Mucosa of descending colon (tissue), 1 donor: ENCODE measurements around the gene TLCD2.

DNA sequence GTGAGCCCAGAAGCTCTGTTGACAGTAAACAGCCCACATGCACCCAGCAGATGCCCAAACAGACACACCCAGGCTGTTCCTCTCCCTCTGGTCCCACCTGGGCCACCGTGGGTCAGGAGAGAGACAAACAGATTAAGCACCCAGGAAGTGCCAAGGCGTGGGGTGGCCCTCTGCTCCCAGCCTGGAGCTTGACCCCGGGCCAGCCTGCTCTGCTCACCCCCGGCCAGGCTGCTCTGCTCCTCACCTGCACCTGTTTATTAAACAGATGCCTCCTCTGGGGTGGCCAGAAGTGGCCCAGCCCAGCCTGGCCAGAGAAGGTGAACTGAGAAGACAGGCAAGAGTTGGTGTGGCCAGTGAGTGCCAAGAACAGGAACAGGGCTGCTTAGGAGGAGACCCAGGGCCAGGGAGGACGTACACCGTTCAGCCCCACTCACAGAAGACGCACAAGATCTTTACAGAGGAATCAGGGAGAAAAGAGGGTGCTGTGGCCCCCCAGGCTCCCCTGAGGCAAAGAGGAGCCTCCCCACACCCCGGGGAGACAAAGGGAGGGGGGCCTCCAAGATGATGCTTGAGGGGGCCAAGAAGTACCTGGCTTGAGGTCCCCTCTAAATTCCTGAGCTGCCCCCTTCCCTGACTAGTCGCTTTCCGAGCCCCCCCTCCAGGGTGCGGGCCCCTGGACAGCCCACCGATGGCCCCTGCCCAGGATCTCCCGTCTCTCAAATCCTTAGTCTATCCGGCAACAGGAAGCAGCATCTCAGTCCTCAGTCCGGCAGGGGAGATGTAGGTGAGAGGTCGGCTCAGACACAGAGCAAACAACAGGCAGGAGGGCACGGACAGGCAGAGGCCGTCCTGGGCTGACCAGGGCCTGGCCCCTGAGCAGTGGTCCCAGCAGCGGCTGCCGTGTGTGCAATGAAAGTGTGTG, 7.7 kb downstream of the SLC43A2 start:
- PRO-cap = no peak

DNA sequence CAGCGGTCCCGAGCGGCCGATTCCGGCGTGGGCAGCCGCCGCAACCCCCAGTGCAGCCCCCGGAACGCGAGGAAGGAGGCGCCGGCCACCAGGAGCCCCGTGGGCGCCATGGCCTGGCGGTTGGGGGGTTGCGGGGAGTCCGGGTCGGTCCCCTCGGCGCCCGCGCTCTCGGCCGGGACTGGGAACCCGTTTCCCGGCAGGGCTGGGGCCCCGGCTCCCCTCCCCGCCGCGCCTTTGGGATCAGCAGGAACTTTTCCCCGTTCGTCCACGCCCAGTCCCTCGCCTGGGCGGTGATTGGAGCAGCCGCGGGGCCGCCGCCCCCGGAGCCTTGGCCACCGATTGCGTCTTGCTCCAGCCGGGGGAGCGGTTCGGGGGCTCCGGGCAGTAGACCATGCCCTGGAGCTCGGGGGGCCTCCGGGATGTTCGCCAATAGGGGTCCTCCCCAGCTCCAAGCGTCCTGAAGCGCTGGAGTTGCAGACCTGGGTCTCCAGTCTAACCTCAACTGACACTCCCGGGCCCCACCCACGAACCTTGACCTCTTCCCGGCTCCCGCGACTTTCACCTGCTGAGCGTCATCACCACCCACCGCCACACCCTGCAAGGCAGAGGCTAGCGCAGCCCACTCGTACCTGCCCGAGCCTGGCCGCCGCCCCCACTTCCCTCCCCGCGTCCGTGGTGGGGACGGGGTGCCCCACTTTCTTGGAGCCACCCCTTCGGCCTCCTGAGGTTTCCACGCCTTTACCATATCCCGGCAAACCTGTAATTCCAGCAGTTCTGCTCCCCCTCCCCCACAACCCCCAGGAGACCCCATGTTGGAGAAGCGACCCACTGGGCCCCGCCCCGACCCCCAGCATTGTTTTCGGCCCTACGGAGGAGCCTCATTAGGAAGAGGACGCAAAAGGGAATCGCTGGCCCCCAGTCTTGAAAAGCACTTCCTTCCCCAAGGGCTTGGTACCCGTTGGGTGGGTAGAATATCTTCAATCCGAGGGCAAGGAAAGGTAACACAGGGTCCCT, at the start of gene TLCD2:
TLCD2 (minus strand) TSS at position 245 of the 1,014 bp plus-strand sequence.
- PRO-cap = bidirectional peak, plus-strand start at position 626 of the sequence, minus-strand start at position 504 of the sequence

GRCh38 chr17:1712561-1713095, 2.5 kb upstream of the TLCD2 start:
- PRO-cap = no peak

GRCh38 chr17:1753902-1754650, 7.8 kb upstream of the SERPINF1 start:
- PRO-cap = no peak

- PRO-cap = bidirectional peak, plus-strand start at chr17:1762820, minus-strand start at chr17:1762586
These were observed 620 bp downstream of the SERPINF1 start for GRCh38 chr17:1762441-1762919.

- PRO-cap = no peak
These were observed 5.0 kb downstream of the SERPINF1 start for GRCh38 chr17:1766829-1767227.

DNA sequence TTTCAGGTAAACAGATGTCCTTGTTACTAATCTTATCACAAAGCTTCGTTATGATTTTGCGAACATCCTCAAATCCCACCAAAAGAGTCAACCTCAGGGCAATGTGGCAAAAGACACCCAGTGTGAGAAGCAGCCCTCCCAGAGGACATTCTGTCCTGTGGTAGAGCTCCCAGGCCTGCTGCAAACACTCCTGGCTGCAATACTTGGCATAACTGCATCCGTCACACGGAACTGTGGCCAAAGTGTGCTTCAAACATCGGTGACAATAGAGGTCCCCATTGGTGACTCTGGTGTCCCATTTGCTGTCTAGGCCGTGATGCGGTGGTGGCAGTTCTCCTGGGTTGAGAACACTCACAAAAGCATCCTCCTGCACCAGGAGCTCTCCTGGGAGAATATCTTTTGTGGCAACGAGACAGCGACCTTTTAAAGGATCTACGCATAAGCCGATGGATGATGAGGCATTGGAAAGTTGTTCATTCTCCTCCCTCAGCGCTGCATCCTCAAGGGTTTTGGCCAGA, 29.4 kb downstream of the SMYD4 start:
- PRO-cap = no peak

- PRO-cap = no peak
These were observed 77.6 kb downstream of the RTN4RL1 start for GRCh38 chr17:1947353-1948166.

DNA sequence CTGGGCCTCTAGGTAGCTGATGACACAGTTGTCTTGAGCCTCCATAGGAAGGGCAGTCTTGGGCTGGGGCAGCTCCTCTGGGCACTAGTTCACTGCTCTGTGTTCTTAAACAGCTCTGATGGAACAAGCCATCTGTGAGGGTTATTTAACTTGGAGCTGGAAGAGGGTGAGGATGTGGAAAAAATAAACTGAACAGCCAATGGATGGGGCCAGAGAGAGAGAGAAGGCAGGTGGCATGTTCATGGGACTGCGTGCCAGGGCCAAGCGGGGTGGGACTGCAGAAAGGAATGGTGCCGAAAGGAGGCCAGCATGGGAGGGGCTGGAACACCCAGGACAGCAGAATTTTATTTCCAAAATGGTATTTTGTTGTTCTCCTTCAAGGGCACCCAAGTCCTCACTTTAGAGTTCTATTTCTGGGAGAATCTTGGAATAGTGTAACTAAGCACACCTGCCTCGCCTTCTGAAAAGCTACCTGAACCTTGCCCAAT, 52.7 kb downstream of the HIC1 start:
- PRO-cap = no peak

- PRO-cap = no peak
These were observed 72.9 kb downstream of the HIC1 start for GRCh38 chr17:2127635-2128282.

GRCh38 chr17:2188654-2189134, 114.9 kb downstream of the SMG6 start:
- PRO-cap = no peak

DNA sequence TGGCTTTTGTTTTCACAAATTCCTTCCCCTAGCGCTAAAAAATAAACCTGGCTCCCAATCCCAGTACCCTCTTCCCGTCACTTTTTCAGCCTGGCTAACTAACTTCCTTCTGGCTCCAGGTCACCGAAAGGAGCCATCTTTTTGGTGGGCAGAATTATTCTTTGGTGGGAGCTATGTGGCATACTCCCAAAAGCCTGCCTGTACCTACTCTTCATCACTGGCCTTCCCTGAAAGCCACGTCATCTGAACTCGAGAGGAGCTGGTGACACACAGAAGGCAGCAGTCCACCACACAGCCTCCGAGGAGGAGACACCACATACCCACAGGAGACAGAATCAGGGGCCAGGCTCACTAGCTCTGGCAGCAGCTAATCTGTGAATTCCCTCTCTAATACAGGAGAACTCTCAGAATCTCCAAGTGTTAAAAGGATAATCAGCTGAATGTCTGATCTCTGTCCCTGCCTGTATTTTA, 114.4 kb downstream of the SMG6 start:
- PRO-cap = no peak

- PRO-cap = no peak
These were observed 3.5 kb downstream of the SMG6 start for GRCh38 chr17:2299608-2300931.

- PRO-cap = no peak
These were observed 1.7 kb downstream of the TSR1 start for GRCh38 chr17:2334252-2335214.

- PRO-cap = no peak
These were observed 777 bp downstream of the TSR1 start for GRCh38 chr17:2335564-2335796.

DNA sequence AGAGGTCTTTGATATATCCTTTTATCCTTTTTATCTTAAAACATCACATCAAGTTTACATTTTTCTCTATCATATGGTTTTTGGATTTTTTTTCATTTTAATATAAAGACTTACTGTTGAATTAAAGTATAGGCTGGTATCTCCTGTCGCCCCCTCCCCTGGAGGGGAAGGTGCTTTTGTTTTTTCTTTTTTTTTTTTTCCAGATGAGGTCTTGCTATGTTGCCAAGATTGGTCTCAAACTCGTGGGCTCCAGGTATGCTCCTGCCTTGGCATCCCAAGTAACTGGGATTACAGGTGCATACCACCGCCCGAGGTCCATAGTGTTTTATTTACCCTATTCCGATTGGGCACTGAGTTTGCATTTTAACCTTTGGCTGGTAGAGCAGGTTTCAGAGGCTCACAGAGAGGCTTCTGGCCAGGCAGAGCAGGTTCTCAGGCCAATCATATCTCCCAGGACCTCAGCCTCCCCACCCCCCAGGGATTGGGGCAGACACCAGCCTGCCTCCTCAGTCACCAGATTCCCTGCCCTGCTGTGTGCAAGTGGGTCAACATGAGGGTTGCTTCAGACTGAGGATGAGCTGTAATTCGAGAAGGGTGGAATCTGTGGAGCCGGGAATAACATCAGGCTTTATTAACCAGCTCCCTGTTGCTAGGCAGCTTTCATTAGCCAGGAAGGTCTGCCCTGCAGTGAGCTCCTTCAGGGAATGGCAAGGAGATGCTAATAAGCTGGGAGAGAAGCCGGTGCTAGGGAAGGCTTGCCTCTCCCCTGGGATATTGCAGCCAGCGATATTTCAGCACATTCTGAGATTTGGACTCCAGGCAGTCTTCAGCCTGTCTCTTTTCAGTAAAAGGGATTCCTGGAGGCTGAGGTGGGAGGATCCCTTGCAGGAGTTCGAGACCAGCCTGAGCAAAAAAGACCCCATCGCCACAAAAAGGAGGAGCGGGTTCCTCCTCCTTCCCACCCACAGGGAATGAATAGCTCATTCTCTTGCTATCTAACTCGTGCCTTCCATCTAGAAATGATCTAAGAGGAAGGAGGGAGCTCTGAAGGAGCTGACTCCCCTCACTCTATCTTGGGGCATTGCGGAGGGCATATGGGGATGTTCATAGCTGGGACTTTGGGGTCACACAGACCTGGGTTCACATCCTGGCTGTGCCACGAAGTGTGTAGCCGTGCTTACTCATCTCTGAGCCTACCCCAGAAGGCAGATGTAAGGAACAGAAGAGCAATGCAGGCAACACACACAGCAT, 10.6 kb downstream of the SGSM2 start:
- PRO-cap = no peak

DNA sequence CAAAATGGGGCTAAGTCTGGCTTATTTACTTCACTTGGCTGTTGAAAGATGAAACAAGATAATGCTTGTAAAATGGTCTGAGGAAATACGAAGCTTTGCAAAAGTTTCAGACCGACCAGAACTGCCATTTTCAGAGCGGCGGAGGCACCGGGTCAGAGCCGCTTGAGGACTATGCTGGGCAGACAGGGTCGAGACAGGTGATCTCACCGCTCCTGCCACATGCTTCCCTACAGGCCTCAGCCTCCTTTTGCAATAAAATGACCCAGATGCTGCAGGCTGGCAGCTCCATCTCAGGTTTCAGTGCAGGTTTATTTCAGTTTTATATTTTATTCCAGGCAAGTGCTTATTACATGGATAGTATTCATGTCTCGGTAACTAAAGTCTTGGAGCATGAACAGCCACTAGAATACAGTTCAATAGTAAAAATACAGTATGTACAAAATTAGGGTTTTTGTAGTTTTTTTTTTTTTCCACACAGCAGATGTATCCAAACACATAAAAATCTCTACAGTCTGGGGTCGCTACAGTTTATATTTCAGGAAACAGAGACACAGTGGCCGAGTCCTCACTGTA, 17.0 kb downstream of the MNT start:
- PRO-cap = no peak

DNA sequence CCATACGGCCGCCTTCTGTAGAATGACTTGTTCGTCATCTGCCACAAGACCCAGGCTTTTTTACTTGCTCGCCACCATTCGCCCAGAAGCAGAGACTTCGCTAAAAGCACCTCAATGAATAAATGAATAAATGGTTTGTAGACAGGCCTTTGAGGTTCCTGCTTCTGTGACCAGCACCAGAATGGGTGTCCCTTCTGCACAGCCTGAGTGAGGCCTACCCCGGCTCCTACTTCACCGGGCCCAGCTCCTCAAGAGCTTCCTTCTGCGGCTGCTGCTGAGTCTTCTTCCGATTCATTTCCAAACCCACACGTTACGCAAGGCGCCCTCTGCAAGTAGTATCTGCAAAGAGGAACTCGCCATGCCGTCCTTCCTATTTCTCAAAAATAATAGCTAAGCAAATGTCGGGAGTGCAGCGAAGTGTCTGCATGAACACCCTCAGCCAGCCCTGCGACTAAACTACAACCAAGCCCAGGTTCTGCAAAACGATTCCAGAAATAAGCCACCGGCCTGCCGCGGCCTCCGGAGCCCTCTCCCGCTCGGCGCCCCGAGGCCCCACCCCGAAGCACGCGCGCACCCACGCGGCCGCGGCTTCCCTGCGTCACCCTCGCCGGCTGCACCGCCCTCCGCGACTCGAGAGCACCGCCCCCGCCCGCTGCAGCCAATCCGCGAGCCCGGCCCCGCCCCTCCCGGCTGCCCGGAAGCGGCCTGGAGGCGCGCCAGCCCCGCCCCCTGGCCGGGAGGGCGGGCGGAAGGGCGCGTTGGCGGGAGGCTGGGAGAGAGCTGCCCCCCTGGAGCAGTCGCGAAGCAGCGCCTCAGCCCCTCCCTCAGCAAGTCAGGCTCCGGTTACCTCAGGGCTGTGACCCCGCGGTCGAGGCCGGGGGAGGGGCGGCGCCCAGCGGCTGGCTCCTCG, 8.5 kb downstream of the MNT start:
- PRO-cap = bidirectional peak, plus-strand start at position 739 of the sequence, minus-strand start at position 564 of the sequence

GRCh38 chr17:2393932-2394550, 6.8 kb downstream of the MNT start:
- PRO-cap = bidirectional peak, plus-strand start at chr17:2394039, minus-strand start at chr17:2393805

- PRO-cap = no peak
These were observed 8.6 kb downstream of the PAFAH1B1 start for GRCh38 chr17:2602104-2602492.